Measurements from ENCODE around the gene SNX20.

- RRBS, result no CpG with 5 or more reads among the region's 8 CpGs
Measured at GRCh38 chr16:48165318-48165721, 9.5 kb upstream of the ABCC12 start.

GRCh38 chr16:48245167-48245435 lies 1.0 kb downstream of the LONP2 start:
- RRBS, result no CpG with 5 or more reads among the region's 2 CpGs

GRCh38 chr16:48501755-48502551 lies 108.0 kb downstream of the N4BP1 start:
- RRBS, result no CpG with 5 or more reads among the region's 7 CpGs

DNA sequence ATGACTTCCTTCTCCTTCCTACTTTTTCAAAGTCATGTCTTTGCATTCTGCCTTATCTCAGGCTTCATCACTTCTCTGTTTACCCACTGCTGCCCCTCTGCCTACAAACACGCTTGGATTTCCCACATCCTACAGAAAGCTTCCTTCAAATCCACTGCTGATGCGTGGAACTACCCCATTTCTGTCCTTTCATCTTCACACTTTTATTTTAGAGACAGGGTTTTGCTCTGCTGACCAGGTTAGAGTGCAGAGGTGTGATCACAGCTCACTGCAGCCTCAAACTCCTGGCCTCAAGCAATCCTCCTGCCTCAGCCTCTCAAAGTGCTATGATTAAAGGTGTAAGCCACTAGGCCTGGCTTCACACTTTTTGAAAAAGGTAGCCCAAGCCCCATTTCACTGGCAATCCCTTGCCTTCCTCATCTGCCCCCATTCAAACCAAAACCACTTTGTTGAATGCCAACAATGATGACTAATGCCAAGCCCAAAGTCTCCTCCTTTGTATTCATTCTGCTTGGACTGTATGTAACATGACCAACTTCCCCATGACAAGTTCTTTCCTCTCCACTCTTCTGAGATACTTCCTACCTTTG lies 33.2 kb downstream of the N4BP1 start:
- RRBS, result no CpG with 5 or more reads among the region's 2 CpGs

- RRBS, result no CpG with 5 or more reads among the region's 12 CpGs
Measured at GRCh38 chr16:49542206-49543011, 168.8 kb downstream of the C16orf78 start.

- RRBS, result no CpG with 5 or more reads among the region's 11 CpGs
Measured at GRCh38 chr16:49596042-49596494, 222.5 kb downstream of the C16orf78 start.

DNA sequence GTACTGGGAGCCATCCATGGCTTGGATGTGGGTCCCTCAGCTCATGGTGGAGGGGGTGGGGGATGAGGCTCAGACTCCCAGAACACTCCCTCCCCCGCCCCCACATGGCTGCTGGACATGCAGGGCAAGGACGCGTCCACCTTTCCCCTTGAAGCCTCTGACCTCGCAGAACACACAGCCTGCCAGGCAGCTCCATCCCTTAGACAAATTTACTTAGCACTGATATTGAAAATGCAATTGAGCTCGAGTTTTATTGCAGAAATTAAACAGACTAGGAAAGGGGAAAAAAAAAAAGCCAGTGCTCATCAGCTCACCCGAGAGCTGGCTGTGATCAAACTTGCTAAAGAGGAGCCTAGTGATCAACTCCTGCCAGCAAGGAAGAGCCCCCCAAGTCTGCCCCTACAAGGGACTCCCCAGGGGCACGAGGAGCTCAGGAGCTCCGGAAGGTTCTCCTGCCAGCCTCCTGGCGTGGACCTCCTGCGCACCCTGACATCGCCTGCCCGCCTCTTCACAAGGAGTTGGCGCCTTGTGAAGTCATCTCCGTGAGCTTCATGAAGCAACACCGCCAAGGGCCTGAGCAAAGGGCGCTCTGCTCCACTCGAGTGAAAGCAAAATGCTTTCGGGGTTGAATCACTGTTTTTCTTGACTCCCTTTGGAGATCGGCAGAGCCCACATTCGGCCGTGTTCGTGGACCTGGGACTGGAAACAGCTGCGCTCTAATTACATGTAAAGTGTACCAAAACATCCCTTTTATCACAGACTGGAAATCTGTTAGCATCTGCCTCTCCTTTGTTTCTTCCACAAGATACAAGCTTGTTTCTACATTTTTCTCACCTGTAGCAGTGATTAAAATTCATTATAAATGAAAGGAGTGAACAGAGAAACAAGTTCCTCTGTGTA lies 203.6 kb downstream of the ZNF423 start:
- RRBS, result no CpG with 5 or more reads among the region's 23 CpGs

GRCh38 chr16:49696344-49696837 lies 159.5 kb downstream of the ZNF423 start:
- RRBS, result no CpG with 5 or more reads among the region's 7 CpGs

- RRBS, result no CpG with 5 or more reads among the region's 16 CpGs
Measured at GRCh38 chr16:49775968-49776605, 79.8 kb downstream of the ZNF423 start.

GRCh38 chr16:49824946-49825526 lies 30.9 kb downstream of the ZNF423 start:
- RRBS, result no CpG with 5 or more reads among the region's 3 CpGs

- RRBS, result 5% methylated on average over 12 of the region's 87 CpGs
Measured at GRCh38 chr16:49838309-49839652, 17.1 kb downstream of the ZNF423 start.

DNA sequence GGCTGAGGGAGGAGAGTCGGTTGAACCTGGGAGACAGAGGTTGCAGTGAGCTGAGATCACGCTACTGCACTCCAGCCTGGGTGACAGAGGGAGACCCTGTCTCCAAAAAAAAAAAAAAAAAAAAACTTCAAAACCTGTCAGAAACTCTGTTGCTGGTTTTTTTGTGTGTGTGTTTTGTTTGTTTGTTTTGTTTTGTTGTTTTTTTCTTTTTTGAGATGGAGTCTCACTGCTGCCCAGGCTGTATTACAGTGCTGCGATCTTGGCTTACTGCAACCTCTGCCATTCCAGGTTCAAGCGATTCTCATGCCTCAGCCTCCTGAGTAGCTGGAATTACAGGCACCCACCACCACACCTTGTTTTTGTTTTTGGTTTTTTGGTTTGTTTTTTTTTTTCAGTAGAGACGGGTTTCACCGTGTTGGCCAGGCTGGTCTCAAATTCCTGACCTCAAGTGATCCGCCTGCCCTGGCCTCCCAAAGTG lies 39.6 kb downstream of the HEATR3 start:
- RRBS, result no CpG with 5 or more reads among the region's 7 CpGs

GRCh38 chr16:50235304-50236156 lies 30.8 kb upstream of the ADCY7 start:
- RRBS, result no CpG with 5 or more reads among the region's 8 CpGs

- RRBS, result 89% methylated on average over 7 of the region's 30 CpGs
Measured at GRCh38 chr16:50301144-50302144, 35.1 kb downstream of the ADCY7 start.

- RRBS, result 100% methylated on average over 1 of the region's 8 CpGs
Measured at GRCh38 chr16:50324169-50324824, 44.5 kb downstream of the BRD7 start.

- RRBS, result no CpG with 5 or more reads among the region's 4 CpGs
Measured at GRCh38 chr16:50333381-50333864, 35.4 kb downstream of the BRD7 start.

DNA sequence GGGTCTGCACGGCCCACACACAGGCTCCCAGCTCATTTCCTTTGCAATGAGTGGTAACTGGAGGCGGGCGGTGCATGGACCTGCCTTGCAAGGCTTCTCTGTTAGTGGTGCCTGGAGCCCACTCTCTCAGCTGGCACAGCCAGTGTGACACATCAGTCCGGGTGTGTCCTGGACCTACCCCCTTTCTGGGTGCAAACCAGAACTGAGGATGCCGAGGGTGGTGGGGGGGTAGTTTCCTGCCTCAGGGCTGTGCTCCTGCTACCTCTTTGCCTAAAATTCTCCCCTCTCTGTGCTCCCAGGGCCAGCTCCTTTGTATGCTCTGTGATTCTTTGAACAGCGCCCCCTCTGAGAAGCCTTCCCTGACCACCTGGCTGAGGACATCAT lies 14.0 kb downstream of the SNX20 start:
- RRBS, result no CpG with 5 or more reads among the region's 6 CpGs

GRCh38 chr16:50681073-50681607 lies at the start of gene SNX20:
Gene SNX20 (minus strand): TSS chr16:50681312.
- RRBS, result 94% methylated on average over 2 of the region's 13 CpGs

- RRBS, result no CpG with 5 or more reads among the region's 1 CpG
Measured at GRCh38 chr16:50788431-50788648, 46.5 kb downstream of the CYLD start.

All from epidermal melanocyte (primary cell).